ENCODE results near the gene TRIP6.

GRCh38 chr7:100584552-100584972 is 1.4 kb downstream of the LRCH4 start:
- PRO-cap = no peak
- RRBS = no CpG with 5 or more reads among the region's 6 CpGs

DNA sequence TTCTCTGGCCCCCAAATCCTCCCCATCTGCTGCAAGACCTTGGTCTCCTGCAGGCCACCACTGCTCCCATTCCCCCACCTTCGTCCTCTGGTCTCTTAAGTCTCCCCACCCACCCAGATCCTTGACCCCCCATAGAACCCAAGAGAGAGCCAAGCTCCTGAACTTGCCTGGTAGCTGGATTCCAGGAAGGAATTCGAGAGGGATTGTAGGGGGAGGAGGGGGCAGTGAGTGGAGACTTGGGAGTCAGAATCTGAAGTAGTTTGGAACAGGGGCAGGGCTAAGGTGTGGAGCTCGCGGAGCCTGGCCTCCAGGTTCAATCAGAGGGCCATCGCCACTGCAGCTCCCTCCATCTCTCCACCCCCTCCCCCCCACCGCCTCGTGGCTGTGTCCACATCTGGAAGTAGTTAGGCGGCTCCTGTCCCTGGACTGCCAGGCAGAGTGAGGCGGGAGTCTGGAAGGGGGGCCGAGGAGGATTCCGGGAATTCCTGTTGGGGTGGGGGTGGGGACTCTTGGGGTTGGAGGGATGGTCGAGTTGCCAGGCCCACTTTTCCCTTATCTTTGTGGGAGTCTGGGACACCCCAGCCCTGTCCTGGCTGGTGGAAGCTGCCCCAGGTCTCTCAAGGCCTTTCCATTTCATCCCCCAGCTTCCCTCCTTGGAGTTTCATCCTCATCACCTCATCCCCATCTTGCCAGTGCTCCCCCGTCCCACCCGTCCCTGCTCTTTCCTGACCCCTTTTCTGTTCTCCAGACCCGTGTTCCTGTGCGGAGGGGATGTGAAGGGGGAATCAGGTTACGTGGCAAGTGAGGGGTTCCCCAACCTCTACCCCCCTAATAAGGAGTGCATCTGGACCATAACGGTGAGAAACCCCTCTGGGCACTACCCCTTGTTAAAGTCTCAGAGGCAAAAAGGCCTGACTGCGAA is 780 bp downstream of the PCOLCE start:
- PRO-cap = no peak
- RRBS = no CpG with 5 or more reads among the region's 19 CpGs

DNA sequence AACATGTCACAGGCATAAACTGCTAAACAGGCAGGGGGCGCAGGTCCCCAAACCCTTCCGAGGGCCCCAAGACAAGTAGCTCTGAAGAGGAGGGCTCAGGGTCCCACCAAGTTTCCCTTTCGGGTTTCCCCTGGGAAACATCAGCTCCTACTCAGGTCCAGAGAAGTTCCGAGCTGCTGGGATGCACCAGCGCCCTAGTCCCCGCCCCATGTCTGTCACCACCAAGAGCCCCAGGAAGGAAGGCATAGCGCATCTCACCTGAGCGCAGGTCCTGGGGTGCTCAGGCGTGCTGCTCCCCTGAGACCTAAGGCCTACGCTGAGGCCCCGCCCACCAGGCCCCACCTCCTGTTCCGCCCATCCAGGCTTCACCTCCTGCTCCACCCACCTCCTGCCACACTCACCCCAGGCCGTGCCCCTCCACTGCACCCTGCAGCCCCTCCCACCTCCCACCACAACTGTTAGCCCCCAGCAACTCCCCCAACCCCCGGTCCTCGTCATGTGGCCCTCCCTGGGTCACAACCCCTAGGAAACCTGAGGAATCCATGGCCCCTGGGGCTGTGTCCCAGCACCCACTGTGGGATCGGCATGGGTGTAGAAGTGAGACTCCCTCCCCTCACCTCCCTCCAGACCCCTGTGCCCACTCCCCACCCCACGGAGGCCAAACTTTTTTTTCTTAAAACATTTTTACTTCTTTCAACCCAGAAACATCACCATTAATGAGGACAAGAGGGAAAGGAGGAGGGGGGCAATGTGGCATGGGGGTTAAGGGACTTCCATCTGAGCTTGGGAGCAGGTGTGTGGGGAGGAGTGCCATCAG is 1.3 kb upstream of the TFR2 start:
- PRO-cap = no peak
- RRBS = no CpG with 5 or more reads among the region's 17 CpGs

DNA sequence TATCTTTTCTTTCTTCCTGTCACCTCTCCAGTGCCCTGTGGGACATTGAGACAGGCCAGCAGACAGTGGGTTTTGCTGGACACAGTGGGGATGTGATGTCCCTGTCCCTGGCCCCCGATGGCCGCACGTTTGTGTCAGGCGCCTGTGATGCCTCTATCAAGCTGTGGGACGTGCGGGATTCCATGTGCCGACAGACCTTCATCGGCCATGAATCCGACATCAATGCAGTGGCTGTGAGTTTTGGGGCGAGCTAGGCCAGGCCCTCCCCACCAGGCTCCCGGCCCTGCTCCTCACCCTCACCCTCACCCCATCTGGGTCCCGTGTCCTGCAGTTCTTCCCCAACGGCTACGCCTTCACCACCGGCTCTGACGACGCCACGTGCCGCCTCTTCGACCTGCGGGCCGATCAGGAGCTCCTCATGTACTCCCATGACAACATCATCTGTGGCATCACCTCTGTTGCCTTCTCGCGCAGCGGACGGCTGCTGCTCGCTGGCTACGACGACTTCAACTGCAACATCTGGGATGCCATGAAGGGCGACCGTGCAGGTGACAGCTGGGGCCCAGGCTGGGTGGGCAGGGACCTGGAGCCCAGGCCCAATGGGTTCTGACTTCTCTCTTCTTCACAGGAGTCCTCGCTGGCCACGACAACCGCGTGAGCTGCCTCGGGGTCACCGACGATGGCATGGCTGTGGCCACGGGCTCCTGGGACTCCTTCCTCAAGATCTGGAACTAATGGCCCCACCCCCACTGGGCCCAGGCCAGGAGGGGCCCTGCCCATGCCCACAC is 4.7 kb downstream of the GNB2 start:
- PRO-cap = no peak
- RRBS = 94% methylated on average over 4 of the region's 39 CpGs

DNA sequence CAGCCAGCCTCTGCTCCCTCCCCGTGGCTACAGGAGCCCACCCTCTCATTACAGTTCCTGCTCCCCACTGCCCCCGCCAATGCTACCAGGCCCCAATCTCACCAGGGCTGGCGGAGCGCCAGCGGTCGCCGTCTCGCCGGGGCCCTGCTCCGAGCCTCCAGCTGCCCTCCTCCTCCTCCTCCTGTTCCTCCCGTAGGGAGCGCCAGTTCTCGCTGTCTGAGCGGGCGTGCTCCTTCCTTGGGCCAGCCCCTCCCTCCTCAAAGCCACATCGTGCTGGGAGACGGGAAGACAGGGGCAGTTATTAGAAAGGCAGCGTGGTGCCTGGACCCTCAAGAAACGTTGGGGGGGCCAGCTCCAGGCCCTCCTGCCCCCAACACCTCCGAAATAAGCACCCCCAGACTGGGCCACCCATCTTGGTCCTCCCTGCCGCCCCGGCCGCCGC is 7.5 kb downstream of the GIGYF1 start:
- PRO-cap = no peak
- RRBS = no CpG with 5 or more reads among the region's 24 CpGs

- PRO-cap = no peak
- RRBS = 49% methylated on average over 2 of the region's 11 CpGs
These were observed 26.7 kb downstream of the EPHB4 start for GRCh38 chr7:100800460-100801226.

GRCh38 chr7:100837041-100837842 is 9.9 kb upstream of the EPHB4 start:
- PRO-cap = bidirectional peak, plus-strand start at chr7:100837534, minus-strand start at chr7:100837406
- RRBS = under 1% methylated on average over 8 of the region's 39 CpGs

GRCh38 chr7:100866767-100867449 is at the start of gene TRIP6:
Gene TRIP6 (plus strand): TSS chr7:100867387.
- PRO-cap = bidirectional peak, plus-strand start at chr7:100867408, minus-strand start at chr7:100867216
- RRBS = 1% methylated on average over 7 of the region's 27 CpGs

GRCh38 chr7:100883545-100884719 is 5.6 kb downstream of the UFSP1 start:
- PRO-cap = no peak
- RRBS = no CpG with 5 or more reads among the region's 25 CpGs

DNA sequence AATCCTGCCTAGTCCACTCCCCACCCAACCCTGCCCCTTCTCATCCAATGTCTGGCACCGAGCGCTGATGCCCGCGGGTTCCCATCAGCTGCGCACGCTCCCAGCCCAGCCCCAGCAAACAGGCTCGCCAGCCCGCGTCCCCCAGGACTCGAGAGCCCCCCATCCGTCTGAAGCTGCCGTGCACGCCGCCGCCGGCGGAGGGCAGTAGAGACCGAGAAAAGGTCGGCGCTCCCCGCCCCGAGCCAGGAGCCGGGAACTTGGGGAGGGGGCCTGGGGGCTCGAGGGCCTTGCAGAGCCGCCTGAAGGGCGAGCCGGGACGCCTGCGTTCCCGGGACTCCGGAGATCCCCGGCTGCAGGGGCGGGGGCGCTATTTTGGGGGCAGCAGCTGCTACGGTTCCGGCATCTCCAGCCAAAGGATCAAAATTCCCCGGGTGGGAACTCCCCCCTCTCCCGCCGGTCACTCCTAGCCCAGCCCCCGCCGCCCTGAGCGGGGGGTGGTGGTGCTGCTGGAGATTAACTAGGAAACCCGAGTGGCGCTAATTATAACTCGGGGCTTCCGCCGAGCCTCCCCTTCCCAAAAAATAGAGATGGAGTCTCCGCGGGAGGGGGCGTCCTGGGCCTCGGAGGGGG is 806 bp downstream of the ACHE start:
- PRO-cap = no peak
- RRBS = 2% methylated on average over 17 of the region's 51 CpGs

DNA sequence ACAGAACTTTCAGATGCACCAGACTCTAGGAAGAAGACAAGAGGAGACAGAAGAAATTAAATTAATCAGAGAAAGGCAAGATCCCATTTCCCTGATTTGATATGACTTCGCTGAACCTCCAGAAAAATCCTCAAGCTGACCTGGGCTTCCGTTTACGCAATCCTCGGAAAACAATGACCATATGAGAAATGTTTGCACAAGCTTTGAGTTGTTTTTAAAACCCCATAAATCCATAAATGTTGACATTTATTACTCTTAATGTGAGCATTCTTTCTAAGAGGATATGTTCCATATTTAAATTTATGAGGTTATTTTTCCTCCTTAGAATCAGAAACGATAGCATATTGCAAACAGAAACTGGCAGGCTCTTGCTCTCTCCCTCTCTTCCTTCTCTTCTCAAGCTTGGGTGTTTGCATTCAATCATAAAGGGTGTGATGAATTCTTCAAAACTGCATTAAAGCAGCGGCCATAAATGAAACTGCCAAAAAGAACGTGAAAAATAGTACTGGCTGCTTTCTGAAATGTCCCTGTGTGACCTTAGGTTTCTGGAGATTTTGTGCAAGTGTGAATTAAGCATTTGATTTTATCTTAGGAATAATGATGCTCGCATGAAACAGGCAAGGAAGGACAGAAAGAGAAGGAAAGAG is 6.9 kb upstream of the MUC3A start:
- PRO-cap = no peak
- RRBS = no CpG with 5 or more reads among the region's 8 CpGs

DNA sequence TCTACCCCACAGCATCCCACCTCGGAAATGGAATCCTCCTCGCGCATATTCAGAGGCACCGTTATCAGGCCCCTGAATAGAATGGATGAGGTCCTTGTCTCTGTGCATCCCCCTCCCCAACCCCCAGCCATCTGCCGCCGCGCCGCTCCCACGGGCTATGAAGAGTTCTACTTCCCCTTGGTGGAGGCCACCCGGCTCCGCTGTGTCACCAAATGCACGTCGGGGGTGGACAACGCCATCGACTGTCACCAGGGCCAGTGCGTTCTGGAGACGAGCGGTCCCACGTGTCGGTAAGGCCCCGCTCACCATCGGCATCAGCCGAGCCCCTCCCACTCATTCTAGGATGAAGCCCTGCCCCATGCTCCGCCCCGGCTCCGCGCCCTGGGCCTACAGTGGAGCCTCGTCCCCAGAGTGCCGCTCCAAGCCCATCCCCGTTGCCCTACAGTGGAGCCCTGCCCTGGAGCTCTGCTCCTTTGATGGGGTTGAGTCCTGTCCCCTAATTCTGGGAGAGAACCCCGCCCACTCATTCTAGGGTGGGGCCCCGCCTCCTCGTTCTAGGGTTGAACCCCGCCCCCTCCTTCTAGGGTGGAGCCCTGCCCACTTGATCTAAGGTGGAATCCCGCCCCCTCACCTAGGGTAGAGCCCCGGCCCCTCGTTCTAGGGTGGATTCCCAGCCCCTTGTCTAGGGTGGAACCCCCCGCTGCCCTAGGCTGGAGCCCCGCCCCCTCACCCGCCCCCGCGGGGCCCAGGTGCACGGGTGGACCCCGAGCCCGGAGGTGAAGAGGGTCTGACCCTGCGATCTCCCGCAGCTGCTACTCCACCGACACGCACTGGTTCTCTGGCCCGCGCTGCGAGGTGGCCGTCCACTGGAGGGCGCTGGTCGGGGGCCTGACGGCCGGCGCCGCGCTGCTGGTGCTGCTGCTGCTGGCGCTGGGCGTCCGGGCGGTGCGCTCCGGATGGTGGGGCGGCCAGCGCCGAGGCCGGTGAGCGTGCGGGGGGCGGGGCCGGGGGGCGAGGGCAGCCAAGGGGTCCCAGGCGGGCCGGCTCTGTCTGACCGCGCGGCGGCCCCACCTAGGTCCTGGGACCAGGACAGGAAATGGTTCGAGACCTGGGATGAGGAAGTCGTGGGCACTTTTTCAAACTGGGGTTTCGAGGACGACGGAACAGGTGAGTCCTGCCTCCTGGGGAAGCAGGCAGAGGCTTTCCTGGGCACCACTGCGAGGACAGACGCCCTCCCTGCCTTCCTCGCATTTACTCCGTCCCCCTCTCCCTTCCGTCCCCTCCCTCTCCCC is 3.3 kb upstream of the MUC12 start:
- PRO-cap = no peak
- RRBS = 3% methylated on average over 11 of the region's 91 CpGs

- PRO-cap = no peak
- RRBS = no CpG with 5 or more reads among the region's 17 CpGs
These were observed 2.4 kb upstream of the MUC12 start for GRCh38 chr7:100966869-100967388.

GRCh38 chr7:101086997-101088517 is 2.3 kb downstream of the TRIM56 start:
- PRO-cap = bidirectional peak, plus-strand start at chr7:101087831, minus-strand start at chr7:101087818
- RRBS = 88% methylated on average over 17 of the region's 78 CpGs

DNA sequence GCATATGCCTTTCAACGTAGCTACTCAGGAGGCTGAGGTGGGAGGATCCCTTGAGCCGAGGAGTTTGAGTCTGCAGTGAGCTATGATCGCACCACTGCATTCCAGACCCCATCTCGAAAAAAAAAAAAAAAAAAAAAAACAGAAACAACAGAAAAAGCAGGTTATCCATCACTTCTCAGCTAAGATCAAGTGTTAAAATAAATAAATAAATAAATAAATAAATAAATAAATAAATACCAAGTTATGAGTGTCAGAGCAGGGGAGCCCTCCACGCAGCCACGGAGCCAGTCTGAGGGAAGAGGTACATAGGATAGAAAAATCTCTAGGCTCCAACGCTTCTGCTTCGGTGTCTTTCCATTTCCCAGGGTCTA is 5.2 kb downstream of the TRIM56 start:
- PRO-cap = no peak
- RRBS = no CpG with 5 or more reads among the region's 8 CpGs

DNA sequence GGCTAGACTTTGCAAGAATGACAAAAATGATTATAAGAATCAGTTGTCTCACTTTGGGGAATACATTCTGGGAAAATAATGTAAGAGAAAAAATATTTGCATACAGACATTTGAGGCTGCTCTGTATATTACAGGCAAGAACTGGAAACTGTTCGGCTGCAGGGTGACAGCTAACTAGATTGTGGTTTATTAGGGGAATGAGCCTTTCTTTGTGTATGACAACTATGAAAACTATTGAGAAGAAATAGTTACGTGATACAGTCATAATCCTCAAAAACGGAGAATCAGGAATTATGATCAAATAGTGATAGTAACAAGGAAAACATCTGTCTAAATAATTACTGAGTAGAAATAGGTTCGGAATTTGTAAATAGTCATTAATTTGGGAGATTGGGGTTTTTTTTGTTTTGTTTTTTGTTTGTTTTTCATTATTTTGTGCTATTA is 8.7 kb downstream of the TRIM56 start:
- PRO-cap = no peak
- RRBS = no CpG with 5 or more reads among the region's 4 CpGs

DNA sequence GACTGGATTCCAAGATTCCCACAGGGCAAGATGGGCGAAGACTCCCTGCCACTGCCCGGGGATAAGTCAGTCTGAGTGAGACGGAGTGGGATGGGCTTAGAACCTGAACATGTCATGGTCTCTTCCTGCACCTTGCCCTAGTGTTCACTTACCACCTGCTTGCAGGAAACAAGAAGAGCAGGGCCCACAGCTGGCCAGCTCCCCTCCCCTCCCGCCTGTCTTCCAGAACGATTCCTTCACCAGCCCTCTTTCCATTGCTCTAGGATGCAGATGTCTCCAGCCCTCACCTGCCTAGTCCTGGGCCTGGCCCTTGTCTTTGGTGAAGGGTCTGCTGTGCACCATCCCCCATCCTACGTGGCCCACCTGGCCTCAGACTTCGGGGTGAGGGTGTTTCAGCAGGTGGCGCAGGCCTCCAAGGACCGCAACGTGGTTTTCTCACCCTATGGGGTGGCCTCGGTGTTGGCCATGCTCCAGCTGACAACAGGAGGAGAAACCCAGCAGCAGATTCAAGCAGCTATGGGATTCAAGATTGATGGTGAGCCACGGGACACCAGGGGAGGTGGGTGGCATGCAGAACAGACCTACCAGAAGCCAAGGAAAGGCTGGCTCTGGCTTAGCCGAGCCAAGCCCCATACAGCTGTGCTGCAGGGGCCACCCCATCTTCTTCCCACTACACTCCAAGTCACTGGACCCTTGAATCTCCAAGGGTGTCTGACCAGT is 1.4 kb downstream of the SERPINE1 start:
- PRO-cap = no peak
- RRBS = no CpG with 5 or more reads among the region's 13 CpGs

DNA sequence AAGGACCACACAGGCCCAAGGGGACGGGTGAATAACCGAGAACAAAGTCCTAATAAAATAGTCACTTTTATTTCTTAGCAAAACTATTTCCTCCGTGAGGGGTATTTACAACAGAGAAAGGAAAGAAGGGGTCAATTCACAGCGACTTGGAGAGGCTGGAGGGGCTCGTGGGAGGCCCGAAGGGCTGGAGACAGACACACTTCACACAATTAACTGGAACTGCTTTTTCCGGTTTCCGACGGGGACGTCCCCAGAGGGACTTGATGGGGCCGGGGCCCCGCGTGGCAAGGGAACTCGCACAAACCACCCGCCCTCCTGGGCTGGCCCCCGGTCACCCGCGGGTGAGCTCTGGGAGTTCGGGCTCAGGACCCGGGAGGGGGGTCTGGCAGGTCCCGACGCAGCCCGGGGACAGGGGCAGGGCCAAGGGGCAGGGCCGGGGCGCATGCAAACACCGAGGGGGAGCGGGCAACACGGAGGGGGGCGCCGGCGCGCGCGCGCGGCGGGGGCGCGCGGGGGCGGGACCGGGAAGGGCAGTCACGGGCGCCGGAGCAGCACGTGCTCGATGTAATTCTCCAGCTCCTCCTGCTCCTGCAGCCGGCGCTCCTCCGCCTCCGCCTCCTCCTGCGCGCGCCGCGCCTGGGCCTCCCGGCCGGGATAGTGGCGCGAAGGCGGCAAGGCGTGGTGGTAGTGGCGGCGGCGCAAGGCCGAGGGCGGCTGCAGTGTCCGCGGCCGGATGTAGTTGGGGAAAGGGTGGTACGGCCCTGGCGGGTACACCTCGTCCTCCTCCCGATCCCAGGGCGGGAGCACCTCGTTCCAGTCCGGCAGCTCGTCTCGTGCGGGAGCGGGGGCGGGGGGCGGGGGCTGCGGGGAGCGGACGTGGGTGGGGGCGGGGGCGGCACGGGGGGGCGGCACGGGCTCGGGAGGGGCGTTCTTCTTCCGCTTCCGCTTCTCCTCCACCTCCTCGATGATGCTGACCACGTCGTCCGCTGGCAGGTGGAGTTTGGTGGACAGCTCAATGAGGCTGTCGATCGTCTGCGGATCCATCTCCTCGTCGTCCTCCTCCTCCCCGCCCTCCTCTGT is 2.6 kb downstream of the VGF start:
- PRO-cap = bidirectional peak, plus-strand start at position 687 of the sequence, minus-strand start at position 590 of the sequence; bidirectional peak, plus-strand start at position 992 of the sequence, minus-strand start at position 833 of the sequence
- RRBS = 7% methylated on average over 57 of the region's 105 CpGs

DNA sequence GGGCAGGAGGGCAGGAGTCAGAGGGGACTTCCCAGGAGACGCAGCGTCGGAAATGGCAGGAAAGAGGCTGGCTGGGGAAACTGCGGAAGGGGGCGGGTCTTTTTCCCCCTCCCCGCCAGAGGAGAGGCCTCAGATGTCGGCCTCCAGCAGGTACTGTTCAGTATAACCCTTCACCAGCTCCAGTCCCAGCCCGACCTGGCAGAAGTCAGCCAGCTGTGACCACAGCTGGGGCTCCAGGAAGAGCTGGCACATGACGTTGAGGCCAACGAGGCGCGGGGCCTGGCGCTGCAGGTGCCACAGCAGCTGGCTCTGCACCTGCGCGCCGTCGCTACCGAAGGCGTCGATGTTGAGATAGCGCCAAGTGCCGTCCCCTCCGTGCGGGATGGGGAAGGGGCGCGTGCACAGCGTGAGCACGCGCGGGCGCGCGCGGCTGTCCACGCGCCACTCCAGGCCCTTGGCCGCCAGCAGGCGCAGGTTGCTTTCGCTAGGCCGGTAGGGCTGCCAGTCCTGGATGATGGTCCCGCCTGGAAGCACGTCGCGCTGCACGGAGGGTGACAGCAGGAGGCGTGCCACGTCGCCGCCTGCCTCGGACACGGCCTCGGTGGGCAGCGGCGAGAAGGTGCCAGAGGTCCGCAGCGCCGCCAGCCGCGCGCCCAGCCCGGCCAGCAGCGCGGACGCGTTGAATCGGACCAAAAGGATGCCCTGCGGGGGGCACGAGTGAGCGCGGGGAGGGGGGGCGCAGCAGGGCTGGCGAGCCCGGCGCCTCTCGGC is 6.8 kb upstream of the VGF start:
- PRO-cap = no peak
- RRBS = 6% methylated on average over 3 of the region's 75 CpGs

GRCh38 chr7:101349104-101349690 is 13.5 kb upstream of the COL26A1 start:
- PRO-cap = no peak
- RRBS = no CpG with 5 or more reads among the region's 13 CpGs